Parietal lobe (tissue), 2 donors: ENCODE results near the gene C1GALT1.

- RAMPAGE, long total RNA: no peak
Observed at GRCh38 chr7:6260455-6261226, 11.8 kb downstream of the CYTH3 start.

DNA sequence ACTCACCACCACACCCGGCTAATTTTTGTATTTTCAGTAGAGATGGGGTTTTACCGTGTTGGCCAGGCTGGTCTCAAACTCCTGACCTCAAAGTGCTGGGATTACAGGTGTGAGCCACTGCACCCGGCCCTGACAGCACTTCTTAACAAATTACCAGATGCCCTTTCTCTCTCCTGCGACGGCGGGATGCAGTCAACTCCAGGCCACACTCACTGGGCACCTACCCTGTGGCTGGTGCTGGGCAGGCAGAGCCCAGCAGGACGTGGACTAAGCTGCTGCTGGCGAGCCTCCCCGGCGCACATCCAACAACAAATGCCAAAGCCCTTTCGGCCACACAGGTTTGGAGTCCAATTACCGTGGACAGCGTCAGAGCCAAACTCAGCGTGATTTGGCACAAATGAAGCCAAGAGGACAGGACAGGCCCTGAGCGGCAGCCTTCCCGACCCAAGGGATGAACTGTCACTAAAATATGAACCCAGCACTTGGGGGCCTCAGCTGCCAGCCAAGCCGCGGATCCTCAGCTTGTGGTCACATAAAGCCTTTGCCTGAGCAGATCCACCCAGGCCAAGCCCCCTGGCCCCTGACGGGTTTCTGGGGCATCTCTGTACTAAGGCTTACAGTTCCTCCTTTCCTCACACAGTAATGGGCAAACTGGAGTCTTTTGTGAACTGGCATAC lies 28.4 kb downstream of the DAGLB start:
- RAMPAGE, long total RNA: no peak

GRCh38 chr7:6424483-6424868 lies 23.3 kb downstream of the DAGLB start:
- RAMPAGE, long total RNA: no peak

GRCh38 chr7:6604365-6605001 lies 10.9 kb upstream of the ZNF853 start:
- RAMPAGE, long total RNA: no peak

DNA sequence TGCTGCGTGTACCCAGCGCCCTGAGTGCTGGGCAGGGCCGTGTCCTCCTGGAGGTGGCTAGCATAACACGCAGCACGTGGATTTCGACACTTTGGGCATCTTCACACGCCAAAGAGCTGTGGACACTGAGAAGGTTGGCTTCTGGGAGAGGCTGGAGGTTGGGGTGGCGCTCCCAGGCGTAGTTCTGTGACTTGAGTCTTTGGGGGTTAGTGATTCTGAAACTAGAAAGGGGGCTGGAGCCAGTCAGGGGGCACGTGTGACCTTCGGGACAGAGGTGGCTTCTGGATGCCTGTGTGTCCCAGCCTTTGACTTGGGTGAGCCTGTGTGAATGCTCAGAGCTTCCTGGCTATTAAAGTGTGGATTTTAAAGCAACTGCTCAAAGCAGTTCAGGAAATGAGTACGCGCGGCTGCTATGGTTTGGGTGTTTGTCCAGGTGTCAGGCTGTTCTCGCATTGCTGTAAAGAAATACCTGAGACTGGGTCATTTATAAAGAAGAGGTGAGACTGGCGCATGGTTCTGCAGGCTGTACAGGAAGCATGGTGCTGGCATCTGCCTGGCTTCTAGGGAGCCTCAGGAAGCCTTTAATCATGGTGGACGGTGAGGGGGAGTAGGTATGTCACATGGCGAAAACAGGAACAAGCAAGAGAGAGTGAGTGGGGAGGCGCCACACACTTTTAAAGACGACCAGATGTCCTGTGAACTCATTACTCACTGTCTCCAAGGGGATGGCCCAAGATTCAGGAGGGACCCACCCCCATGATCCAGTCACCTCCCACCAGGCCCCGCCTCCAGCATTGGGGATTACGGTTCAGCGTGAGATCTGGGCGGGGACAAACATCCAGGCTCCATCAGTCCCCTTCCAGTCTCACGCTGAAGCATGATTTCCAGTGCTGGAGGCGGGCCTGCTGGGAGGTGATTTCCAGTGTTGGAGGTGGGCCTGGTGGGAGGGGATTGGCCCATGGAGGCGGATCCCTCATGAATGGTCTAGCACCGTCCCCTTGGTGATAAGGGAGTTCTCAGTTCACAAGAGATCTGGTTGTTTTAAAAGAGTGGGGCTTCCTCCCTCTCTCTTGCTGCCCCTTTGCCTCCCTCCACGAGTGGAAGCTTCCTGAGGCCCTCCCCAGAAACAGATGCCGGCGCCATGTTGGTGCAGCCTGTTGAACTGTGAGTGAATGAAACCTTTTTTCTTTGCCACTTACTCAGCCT lies 3.1 kb downstream of the ZNF316 start:
- RAMPAGE, long total RNA: no peak

GRCh38 chr7:6855513-6856193 lies 29.6 kb upstream of the CCZ1B start:
- RAMPAGE, long total RNA: no peak

DNA sequence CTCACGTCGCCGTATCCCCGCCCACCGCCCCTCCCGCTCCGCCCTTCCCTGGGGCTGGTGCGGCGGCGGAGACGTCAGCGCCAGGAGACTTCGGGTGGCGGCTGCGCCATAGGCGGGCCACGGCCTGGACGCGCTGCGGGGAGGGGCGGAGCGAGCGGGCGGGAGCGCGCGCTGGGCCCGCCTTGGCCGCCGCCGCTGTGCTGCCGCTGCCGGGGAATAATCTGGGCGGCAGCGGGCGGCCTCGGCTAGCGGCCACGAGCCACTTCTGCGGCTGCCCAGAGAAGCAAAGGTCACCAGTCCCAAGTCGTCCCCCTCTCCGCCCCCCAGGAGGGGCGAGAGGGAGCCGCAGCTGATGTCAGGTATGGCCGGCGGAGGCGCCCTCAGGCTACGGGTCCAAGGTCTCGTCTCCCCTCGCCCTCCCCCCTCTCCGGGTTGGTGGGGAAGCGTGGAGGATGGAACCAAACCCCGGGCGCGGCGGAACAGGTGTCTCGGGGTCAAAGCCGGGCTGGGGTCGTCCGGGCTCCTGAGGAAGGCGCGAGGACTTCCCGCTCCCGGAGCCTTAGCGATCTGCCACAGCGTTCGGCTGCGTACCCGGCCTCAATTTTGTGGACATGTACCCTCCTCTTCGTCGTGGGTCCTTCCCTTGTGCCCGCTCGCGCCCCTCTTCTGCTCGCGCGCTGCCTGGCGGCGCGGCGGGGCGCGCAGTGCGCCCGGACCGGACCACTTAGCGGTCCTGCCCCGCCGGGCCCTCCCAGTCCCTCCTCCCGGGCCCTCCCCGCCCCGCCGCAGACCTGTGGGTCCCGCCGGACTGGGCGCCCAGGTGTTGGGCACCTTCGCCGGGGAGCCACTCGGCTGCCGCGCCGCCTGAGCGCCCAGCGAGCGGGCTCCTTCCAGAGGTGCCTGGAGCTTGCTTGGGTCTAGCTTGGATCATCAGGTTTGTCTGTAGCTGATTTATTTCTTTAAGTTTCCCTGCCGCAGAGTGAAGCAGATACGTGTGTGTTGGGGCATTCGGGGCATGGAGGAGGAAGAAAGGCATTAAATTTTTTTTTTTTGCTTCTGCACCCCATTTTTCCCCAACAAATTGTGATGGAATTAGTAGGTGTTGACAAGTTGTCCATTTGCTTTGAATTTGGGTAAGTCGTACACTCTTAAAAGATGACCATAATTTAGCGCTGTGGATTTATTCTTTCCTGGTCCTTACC lies at the start of gene C1GALT1:
Gene C1GALT1, plus strand, starts transcription at position 83 of the 1,202 bp plus-strand sequence.
- RAMPAGE, long total RNA: no peak

GRCh38 chr7:7432342-7432890 lies 103.3 kb downstream of the COL28A1 start:
- RAMPAGE, long total RNA: no peak

DNA sequence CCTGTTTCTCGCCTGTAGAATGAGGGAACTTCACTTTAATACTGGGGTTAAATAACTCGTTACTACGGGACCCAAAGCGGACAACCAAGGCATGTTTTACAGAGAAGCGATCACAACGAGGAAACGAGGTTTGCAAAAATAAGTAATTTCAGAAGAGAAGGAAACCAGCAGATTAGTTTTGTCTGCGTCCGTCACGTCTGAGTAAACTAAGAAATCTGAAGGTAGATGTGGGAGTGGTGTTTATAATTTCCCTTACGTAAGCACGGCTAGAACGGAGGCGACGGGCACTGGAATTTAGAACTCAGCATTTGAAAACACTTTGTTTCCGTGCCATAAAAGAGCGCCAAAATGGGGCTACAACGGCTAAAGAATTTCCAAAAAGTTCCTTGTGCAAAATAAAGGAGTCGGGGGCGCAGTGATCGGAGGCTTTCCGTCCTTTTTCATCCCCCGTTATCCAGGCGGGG lies 715 bp upstream of the UMAD1 start:
- RAMPAGE, long total RNA: no peak

GRCh38 chr7:7641436-7641815 lies 874 bp downstream of the UMAD1 start:
- RAMPAGE, long total RNA: no peak

DNA sequence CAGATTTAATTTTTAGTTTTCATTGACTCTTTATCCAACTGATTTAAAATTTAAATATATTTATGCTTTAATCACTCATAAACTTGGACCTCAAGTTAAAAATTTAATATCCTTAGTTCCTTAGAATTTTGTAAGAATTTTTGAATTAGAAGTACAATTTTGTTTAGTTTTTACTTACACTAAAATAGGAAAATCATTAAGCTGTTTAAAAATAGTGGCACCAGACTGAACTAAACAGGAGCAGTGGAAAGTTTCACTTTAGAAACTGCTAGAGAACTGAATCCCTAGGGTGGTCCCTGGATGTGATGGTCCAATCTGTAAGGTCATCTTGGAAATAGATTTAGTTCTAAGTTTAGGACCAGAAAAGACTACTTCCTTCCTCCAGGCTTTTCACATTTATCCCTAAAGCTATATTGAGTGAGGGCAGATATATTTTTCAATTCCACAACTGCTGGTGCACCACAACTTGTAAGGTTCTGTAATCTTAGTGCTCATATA lies 19.1 kb downstream of the RPA3 start:
- RAMPAGE, long total RNA: no peak

DNA sequence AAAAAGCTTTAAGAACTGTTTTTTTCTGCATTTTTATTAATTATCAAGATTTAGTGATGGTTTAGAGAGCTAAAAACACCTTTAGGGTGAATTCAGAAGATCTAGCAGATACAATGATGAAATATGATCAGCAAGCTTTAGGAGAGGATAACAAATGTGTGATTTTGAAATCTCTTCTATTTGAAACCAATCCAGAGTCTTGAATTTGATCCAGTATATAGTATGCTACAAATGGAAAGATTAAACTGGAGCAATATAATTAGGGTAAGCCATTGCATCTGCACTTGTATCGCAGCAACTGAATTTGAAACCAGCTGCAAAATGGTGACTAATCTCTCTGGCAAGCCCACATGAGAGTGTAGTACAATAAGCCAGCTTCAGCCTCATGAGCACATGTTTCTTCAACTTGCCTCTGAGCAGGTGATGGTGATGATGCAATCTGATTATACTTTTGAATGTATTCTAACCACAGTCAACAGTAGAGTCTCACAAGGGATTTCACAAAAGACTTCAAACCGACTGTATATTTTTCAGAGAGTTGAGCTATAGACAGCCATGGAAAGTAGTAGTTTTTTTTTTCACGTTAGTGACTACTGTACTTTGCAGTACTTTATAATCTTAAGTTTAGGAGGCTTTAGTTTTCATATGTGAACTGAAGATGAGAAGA lies 800 bp upstream of the RPA3 start:
- RAMPAGE, long total RNA: no peak

GRCh38 chr7:7858472-7858876 lies 110.1 kb upstream of the GLCCI1 start:
- RAMPAGE, long total RNA: no peak

- RAMPAGE, long total RNA: no peak
Observed at GRCh38 chr7:7920388-7921185, 48.0 kb upstream of the GLCCI1 start.

DNA sequence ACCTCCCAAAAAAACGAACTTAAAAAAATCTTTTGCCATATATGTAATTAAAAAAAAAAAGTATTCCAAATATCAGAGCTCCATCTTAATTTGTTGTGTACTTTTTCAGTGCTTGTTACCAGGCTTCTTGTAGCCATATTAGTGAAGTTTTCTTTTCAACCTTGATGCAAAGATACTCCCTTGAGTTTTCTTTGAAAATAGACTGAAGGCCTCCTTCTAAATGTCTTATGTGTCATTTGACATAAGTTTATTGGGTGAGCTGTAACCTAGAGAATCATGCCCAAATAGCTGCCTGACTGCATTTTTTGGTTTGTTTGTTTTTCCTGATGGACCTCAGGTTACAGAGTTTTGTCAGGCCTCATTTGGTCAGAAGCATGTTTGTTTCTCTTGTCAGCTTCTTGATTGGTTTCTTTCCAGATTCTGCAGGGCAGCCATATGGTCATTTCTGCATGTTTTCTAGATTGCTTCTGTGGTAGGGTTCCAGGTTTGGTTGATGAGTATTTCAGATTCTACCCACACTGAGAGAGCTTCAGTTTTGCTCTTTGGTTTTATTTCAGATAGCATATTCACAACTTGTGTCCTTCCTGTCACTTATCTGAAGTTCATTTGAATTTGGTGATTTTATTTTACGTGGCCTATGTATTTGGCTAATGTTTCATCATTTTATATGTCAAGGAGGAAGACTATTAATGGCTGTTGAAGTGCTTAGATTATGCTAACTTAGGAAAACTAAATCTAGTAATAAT lies 27.9 kb downstream of the GLCCI1 start:
- RAMPAGE, long total RNA: no peak

DNA sequence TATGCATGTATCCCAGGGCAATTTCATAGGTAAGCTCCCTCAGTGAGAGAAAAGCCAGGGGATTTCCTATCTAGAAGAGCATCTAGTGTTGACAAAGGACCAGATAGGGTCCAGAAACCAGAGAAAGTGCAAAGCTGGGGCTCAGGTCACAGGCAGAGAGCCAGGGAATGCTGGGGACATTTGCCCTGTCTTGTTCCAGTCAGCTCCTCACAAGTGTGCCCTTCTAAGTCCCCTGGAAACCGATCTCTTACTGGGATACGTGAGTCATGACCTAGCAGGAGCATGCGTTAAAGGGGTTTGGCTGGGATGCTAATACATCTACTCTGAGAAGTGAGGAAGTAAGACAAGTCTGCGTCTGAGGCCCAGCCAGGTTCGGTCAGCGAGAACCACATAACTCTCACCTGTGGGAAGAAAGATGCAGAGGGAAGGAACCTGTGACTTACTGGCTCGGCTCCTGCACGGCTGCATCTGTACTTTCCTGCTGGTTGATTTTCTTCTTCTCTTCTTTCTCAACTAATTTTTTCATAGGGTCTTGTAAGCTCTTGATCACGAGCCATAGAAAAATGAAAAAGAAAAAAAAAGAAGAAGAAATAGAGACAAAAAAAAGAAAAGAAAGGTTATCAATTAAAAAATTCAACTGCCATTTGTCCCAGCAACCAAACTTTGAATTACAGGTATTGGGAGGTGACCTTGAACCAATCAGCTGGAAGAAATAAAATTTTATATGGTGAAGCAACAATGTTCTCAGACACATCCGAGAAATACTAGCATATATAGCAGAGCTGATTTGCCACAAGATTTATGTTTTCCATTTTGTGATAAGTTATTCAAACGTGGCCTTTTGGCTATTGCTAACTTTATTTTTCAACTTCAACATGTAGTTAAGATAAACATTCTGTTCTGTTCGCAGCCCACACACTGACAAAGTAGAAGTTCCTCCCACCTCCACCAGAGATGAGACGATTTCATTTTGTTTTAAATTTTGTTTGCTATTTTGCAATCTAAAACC lies 118.2 kb downstream of the ICA1 start:
- RAMPAGE, long total RNA: no peak

DNA sequence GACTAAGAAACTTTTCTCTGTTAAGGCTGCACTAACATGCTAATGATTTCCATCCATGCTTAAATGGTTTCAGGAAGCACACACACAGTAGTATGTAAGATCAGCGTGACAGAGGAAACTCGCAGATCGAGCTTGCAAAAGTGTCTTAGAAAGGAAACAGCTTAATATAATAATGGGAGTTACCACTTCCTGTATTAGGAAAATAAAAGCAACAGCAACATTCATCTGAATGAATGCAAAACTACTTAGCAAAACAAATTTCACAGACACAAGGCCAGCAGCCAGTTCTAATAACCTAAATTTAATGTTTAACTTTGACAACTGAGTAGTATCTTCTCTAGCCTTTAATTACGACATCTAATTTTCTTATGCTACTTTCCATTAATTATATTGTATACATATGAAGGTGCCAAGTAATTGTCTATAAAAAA lies 112.6 kb downstream of the ICA1 start:
- RAMPAGE, long total RNA: no peak

DNA sequence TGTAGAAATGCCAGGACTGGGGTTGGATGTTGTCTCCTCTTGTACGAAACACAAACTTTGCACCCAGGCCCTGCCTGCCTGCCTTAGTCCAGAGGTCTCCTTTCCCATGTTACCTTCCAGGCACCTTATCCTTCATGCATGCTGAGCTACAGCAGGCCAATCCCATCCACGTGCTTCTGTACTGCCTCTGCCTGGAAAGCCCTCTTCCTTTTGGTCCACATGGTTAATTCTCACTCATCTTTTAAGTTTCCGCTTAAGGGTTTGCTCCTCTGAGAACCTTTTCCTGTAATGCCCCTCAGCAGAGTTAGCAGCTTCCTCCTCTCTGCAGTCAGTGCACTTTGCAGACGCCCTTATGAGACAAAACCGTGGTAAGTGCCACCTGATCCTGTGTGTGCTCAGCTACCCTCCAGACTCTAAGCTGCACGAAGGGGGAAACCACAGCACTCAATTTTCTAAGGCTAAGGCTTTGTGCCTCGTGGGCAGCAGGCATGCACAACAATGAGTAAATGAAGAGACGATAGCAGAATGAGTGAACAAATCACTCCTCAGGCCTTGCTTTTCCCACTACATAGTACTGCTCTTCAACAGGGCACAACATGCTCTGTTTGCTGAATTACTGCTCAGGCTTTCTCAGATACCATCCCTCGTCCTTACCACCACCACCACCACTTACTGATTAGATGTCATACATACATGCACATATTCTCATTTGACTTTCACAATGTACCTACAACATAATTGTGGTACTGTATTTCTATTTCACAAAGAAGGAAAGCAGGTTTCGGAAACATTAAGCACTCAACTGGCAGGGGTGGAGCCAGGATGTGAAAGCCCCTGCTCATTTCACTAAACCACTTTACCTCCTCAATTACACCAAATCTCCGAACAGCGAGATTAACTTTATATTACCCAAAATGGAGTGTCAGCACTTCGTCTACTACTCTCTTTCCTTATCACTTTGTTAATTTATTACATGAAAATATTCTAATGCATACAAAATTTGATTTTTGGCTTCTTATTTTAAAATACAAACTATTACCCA lies 85.5 kb downstream of the ICA1 start:
- RAMPAGE, long total RNA: no peak

- RAMPAGE, long total RNA: no peak
Observed at GRCh38 chr7:8212587-8212956, 49.4 kb downstream of the ICA1 start.

GRCh38 chr7:8213415-8213740 lies 48.6 kb downstream of the ICA1 start:
- RAMPAGE, long total RNA: no peak